Glomerular endothelial cell (primary cell): Measurements from ENCODE around the genes PDE1B, OR6C74, OR6C6, GDF11 and NABP2.

- RAMPAGE, long total RNA = no peak
These were observed 13.8 kb upstream of the ITGA5 start for GRCh38 chr12:54432857-54433195.

GRCh38 chr12:54548977-54549769, at the start of gene PDE1B:
PDE1B (plus strand) TSS chr12:54549601.
- RAMPAGE, long total RNA = no peak

DNA sequence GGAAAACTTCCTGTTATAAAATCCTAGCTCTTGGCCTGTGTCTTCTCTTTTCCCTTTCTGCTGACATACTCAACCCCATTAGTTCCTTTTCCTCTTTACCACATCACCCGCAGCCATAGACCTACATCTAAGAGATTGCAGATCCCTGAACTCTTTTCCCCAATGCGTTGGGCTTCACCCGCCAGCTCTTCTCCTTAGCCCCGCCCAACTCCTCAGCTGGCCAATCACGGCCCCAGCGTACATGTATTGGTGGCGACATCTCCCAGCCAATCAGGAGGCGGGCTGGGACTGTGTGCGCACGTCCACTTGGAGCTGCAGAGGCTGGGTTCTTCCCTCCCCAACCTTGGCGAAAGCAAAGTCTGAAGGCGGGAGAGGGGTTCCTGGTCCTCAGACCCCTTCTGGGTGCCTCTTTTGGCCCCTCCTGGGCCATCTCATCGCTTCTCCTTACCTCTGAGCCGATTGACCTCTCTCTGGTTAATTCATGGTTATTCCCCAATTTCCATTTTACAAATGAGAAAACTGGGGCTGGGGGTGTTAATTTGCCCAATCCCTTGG, 11.0 kb downstream of the PDE1B start:
- RAMPAGE, long total RNA = no peak

DNA sequence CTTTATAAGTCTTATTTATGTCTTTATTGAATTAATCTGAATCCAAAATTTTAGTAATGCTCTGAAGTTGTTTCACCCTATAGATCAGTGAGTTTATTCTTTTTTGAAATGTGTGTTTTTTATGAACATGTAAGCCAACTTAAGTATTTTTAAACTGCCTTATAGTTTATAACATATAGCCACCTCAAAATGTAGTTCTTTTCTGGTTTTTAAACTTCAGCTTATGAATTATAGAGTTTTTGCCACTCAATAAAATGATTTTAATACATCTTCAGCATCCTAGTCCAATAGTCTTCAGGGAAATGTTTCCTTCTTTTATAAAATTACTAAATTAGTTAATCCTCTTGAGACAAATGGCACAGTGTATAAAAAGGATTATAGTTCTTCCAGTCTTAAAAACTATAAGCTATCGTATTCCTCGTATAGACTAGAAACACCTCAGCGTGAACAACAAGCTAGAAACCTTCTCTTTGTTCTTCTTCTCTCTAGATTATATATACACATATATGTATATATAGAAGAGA, at the start of gene OR6C74:
TSS of gene OR6C74 (plus strand) at position 418 of the 524 bp plus-strand sequence.
- RAMPAGE, long total RNA = no peak

DNA sequence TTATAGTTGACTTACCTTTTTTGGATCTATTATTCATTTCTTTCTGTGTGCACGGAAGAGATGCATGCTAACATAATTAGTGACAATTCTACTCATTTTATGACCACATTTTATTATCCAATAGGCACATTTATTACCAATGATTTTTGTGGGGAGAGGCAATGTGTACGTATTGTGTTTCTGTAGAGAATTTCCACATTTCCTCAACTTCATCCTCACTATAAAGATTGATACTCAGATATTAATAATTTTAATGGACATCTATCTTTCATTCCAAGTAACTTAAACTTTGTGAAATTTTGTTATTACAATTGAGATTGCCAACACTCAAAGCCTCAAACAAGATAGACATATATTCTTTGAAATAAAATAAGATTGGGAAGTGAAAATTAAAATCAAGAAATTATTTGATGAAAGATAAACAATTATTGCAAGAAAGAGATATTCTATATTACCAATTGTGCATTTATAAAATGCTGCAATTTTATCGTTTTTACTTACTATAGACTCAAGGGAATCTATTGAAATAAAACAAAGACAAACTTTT, at the start of gene OR6C6:
TSS of gene OR6C6 (minus strand) at position 266 of the 547 bp plus-strand sequence.
- RAMPAGE, long total RNA = no peak

DNA sequence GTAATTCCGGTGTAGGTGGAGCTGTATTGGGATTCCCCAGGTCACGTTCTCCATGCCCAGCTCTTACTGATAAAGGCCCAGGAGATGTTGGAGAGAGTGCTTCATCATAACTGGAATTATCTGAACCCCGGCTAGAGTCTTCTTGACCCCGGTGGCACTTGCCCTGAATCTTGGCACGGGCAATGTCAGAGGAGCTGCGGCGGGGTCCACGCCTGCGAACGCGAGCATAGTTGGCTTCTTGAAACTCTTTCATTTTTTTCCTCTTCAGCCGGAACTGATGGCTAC, 11.6 kb downstream of the OR6C65 start:
- RAMPAGE, long total RNA = no peak

- RAMPAGE, long total RNA = no peak
These were observed 2.2 kb downstream of the ITGA7 start for GRCh38 chr12:55705367-55706114.

DNA sequence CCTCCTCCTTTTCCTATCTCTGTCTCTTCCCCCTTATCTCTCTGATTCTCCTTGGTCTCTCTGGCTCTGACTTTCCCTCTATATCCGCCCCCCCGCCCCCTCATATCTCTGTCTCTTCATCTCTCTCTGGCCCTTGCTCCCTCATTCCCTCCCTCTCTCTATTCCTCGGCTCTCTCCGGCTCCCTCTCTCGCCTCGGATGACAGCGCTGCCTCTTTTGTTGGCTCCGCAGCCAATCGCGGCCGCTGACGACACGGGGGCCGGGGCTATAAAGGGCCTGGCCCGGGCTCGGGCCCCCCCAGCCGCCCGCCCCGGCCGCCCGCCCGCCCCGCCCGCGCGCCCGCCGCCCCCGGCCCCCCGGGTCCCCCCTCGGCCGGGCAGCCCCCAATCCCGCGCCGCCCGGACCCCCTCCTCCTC, at the start of gene GDF11:
TSS of gene GDF11 (plus strand) at position 299 of the 415 bp plus-strand sequence.
- RAMPAGE, long total RNA = no peak

- RAMPAGE, long total RNA = no peak
These were observed 3.1 kb downstream of the GDF11 start for GRCh38 chr12:55745892-55746519.

- RAMPAGE, long total RNA = no peak
These were observed 2.1 kb upstream of the DNAJC14 start for GRCh38 chr12:55831131-55832305.

GRCh38 chr12:56102968-56103635, 1.3 kb upstream of the PA2G4 start:
- RAMPAGE, long total RNA = no peak

DNA sequence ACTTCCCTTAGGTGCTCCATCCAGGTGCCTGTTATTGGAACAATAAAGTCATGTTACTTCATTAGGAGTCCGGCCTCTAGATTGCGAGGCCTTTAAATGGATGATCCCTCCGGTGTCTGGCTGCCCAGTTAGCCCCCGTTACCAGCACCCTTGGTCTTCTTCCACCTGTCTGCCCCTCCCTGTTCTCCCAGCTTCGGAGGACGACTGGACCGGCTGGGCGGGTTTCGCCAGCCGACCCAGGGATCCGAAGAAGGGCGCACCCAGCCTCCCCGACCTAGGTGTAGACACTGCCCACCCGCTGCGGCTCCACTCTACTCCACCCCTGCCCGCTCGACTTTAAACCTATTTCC, 493 bp upstream of the PA2G4 start:
- RAMPAGE, long total RNA = no peak

DNA sequence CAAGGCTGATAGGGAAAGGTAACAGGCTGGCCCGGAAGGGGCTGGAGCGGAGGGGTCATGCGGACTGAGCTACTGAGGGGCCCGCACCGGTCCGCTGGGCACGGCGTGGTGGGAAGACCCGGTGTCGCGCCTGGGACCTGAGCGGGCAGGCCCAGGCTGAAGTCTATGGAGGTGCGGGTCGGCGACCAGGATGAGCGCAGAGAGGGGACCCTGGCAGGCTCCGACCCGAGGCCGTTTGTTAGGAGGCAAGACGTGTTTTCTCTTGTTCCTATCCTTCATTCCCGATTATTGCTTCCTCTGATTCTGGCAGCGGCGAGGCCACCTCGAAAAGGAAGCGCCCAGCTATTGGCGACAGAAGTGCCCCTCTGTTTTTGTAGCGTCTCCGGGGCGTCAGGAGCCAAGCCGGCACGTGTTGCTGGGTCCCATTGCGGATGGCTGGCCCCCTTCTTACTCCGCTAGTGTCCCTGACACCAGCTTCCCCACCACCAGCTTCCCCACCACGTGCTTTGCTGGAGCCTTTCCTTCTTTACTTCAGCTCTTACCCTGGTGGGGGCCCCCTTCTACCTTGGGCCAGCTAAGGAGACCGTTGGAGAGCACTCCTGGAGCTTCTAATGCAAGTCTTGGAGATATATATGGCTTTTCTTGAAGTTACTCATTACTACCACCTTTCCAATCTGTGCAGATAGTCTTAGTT, 642 bp downstream of the PA2G4 start:
- RAMPAGE, long total RNA = no peak

DNA sequence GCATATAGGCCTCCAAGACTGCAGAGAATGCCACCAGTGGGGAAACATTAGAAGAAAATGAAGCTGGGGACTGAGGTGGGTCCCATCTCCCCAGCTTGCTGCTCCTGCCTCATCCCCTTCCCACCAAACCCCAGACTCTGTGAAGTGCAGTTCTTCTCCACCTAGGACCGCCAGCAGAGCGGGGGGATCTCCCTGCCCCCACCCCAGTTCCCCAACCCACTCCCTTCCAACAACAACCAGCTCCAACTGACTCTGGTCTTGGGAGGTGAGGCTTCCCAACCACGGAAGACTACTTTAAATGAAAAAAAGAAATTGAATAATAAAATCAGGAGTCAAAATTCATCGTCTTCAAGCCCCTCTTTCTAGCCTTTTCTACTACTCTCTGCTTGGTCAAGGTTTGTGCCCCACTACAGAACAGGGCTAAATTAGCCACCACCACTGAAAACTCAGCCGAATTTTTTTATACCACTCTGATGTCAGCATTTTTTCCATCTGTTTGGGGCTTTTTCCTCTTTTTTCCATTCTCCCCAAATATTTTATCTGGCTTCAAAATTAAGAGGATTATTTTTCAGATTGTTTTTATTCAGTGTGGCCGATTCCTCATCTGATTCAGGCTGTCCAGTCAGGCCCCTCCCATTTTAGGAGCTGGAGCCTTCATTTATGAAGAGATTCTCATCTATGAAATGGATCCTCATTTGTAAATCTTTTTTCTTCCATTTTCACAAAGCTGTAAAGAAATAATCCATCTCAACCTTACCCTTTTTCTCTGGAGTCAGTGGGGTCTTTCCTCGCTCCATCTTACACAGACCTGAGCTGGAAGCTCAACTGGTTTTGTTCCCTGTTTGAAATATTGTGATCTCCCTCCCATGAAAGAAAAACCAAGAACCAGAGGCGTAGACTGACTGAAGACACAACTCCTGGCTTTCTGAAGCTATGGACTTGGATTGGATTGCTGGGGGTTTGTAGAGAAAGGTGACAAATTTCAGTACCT, 3.3 kb upstream of the RPL41 start:
- RAMPAGE, long total RNA = no peak

DNA sequence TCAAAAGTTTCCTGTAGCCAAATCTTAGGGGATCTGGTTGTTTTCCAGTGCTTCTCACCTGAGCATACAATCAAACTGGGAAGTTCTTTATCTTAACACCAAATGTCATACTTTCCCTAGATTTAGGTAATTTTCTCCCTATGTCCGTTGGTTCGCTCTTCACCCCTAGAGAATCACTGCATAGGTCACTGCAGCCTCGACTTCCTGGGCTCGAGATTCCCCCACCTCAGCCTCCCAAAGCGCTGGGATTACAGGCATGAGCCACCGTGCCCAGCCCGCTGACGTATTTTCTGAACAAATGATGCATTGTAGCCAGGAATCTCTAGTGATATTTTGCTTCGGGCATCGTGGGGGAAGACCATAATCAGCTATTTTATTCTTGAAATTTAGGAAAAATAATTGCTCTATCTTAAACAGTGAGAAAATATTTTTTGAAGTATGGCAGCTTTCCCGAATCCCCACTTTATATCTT, 1.1 kb upstream of the RPL41 start:
- RAMPAGE, long total RNA = no peak

- RAMPAGE, long total RNA = no peak
These were observed 2.6 kb downstream of the MYL6B start for GRCh38 chr12:56154936-56155382.

- RAMPAGE, long total RNA = no peak
These were observed 5.2 kb downstream of the MYL6 start for GRCh38 chr12:56163255-56163909.

GRCh38 chr12:56223946-56224791, at the start of gene NABP2:
NABP2 (plus strand) TSS chr12:56224342.
- RAMPAGE, long total RNA = start-site peak on the plus strand at chr12:56224356-56224428, 207 and 128 reads in 2 replicates

GRCh38 chr12:56375720-56376296, 13.2 kb upstream of the APOF start:
- RAMPAGE, long total RNA = no peak

GRCh38 chr12:56679248-56680227, 8.5 kb downstream of the PTGES3 start:
- RAMPAGE, long total RNA = no peak